GM23248 (cell line): ENCODE measurements around a stretch of chr2.

DNA sequence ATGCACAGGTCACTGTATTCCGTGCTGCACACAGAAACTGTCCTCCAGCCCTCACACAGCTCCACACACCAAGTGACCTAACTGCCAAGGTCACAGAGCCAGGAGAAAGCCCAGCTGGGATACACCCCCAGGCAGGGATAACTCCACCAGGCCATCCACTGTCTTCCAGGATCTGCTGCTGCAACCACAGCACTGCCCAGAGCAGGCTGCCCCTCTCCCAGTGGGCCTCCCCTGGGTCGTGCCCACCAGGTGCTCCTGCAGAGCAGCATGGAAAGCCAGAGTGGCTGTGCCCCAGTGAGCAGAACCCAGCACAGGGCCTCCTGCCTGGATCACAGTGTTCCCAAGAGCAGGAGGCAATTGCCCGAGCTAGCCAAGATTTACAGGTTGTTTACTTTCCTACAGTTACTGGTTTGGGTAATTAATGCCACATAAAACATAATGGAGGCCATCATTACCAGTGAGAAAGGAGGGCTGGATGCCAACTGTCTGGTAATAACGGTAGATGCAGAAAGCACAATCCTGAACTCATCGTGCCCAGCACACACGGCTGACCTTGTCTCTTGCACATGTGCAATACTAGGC lies 24.4 kb downstream of the TFCP2L1 start:
- RAMPAGE, long total RNA = no peak

GRCh38 chr2:121531010-121531359 lies 118.3 kb downstream of the CLASP1 start:
- RAMPAGE, long total RNA = no peak

GRCh38 chr2:121565544-121565761 lies 83.8 kb downstream of the CLASP1 start:
- RAMPAGE, long total RNA = no peak

GRCh38 chr2:122493753-122494193 lies 738.3 kb downstream of the TSN start:
- RAMPAGE, long total RNA = no peak

DNA sequence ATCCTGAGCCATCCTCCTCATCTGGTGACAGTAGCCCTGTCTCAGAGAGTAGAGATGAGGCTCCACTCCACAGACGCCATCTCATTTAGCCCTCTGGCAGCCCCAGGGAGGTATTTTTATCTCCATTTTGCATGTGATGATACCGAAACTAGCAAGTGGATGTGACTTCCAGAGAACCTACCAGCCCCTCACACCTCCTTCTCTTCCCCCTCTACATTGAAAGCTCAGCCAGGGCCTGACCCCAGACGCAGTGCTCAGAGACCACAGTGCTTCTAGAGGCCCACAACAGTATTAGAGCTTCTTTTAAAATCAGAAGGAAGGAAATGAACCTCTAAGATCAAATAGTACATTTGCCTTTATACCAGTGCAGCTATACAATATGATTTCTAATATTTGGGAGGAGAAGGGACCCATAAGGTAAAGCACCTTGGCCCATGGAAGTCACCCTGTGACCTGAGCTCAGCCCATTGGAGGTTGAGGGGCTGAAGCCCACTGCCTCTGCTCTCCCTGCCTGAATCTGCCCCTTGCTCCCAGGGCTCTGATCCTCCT lies 8.4 kb downstream of the GYPC start:
- RAMPAGE, long total RNA = no peak

GRCh38 chr2:126680754-126681014 lies 24.7 kb downstream of the GYPC start:
- RAMPAGE, long total RNA = no peak

DNA sequence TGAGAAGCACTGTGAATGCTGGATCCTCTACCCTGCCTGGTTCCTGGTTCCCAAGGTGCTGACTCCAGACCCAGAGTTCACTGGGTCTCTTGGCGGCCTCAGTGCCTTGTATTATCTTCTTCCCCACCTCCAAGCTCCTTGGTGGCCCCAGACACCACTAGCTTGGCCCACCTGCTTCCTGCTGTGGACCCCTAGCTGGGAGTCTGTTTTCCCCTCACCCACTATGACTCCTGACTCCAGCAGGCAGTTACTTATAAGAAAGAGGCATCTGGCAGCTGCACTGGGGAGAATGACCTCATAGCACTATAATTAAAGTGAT lies 32.5 kb downstream of the GYPC start:
- RAMPAGE, long total RNA = no peak

DNA sequence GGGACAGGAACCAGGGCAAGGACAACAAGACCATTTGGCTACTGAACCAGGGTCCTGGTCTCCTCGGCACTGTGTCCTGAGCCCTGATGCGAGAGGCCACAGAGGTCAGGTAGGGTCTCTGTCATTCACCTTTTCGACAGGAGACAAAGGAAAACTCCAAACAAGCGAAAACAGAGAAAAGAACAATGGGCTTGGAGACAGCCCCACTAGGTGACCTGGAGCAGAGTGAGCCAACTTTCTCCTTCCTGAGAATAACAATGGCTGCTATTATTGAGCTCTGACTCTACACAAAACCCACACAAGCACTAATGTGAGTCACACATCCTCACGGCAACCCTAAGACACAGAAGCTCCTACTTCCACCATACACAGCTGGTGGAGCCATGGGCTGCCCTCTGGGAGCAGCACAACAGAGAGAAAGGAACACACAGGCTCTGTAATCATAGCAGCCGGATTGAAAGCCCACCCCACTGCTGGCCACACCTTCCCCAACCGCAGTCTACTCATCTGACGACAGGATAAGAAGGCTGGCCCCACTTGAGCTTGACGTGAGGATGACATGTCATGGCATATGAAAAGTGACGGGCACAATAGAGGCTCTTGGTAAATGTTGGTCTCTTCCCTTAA lies 67.2 kb upstream of the TEX51 start:
- RAMPAGE, long total RNA = no peak

- RAMPAGE, long total RNA = no peak
Observed at GRCh38 chr2:126971703-126971975, 72.9 kb downstream of the TEX51 start.

DNA sequence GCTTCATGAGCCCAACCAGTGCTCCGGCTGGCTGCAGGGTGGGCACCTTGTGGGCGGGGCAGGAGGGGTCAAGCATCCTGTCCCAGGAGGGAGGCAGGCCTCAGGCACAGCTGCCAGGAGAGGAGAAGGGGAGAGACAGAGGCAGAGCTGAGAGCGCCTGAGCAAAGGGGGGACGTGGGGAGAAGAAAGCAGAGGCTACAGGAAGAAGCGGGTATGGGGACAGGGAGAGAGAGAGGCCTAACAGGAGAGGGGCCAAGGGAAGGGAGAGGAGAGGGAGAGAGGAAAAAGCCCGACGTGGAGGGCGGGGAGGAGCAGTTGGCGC lies 57.0 kb downstream of the BIN1 start:
- RAMPAGE, long total RNA = no peak

GRCh38 chr2:127079195-127079938 lies 27.6 kb downstream of the BIN1 start:
- RAMPAGE, long total RNA = no peak

DNA sequence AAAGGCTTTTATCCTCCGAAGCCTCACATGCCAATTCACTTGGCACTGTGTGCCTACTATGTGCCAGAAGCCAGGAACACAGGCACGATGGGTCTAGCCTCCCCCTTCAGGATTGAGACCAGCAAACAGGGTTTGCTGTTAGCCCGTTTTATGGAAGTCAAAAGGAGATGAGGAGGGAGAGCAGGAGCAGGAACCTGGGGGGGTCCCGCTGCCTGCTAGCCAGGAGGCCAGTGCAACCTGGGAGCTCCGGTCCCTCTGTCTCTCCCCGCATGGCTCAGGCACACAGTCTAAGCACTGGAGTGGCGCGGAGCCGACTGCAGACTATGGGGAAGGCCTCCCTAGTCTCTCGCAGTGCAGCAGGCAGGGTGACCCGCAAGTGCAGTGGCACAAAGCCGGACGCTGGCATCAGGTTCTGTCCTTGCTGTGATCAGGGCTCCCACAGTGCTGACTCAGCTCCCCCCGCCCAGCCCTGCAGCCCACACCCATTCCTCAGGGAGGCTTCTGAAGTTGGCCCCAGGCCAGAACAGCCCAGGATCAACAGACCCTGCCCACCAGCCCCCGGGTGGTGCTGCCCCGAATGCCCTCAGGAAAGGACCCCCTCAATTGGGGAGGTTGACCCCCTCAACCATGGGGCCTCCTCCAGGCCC lies 12.5 kb downstream of the BIN1 start:
- RAMPAGE, long total RNA = no peak

GRCh38 chr2:127105529-127106685 lies 1.0 kb downstream of the BIN1 start:
- RAMPAGE, long total RNA = no peak

- RAMPAGE, long total RNA = no peak
Observed at GRCh38 chr2:127257092-127257869, 36.7 kb downstream of the ERCC3 start.

DNA sequence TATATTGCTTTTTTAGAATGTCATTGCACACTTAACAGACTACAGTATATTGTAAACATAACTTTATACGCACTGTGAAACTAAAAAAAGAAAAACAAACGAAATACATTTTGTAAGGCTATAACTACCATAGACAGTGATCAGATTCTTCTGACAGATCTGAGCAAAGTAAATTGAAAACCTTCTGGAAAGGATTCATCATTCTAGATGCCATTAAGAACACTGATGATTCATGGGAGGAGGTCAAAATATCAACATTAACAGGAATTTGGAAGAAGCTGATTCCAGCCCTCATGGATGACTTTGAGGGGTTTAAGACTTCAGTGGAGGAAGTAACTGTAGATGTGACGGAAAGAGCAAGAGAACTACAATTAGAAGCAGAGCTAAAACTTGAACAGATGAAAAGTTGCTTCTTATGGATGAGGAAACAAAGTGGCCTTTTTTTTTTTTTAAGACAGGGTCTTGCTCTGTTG lies 3.5 kb downstream of the MAP3K2 start:
- RAMPAGE, long total RNA = no peak

DNA sequence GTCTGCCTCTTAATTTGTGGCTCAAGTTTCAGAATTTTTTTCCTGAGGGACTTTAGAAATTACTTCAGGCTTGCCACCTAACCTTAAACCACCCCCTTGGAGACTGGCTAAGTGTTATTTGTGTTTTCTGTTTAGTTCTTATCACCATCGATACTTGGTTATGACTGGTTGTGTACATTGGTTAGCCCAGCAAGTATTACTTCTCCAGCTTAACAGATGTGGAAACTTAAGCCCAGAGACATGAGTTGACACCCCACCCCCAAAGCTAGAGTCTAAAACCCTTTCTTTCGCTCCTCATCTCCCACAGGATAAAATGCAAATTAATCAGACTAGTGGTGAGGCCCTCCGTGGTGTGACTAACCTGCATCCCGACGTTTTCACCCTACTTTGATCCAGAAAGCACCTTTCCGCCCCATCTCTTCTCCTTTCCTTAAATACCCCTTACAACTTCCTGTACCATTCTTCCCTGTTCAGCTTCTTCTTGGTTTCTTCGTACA lies 680 bp upstream of the MAP3K2 start:
- RAMPAGE, long total RNA = no peak

DNA sequence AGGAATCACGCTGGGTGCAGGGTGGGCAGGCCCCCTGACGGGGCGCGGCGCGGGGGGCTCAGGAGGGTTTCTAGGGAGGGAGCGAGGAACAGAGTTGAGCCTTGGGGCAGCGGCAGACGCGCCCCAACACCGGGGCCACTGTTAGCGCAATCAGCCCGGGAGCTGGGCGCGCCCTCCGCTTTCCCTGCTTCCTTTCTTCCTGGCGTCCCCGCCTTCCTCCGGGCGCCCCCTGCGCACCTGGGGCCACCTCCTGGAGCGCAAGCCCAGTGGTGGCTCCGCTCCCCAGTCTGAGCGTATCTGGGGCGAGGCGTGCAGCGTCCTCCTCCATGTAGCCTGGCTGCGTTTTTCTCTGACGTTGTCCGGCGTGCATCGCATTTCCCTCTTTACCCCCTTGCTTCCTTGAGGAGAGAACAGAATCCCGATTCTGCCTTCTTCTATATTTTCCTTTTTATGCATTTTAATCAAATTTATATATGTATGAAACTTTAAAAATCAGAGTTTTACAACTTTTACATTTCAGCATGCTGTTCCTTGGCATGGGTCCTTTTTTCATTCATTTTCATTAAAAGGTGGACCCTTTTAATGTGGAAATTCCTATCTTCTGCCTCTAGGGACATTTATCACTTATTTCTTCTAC lies 5.3 kb downstream of the PROC start:
- RAMPAGE, long total RNA = no peak

GRCh38 chr2:127508523-127509128 lies 17.7 kb downstream of the IWS1 start:
- RAMPAGE, long total RNA = no peak

- RAMPAGE, long total RNA = no peak
Observed at GRCh38 chr2:127523130-127524064, 2.9 kb downstream of the IWS1 start.

GRCh38 chr2:127536044-127536705 lies 692 bp downstream of the MYO7B start:
- RAMPAGE, long total RNA = no peak